ENCODE results near the genes CACNA2D3 and ARHGEF3.

GRCh38 chr3:53335781-53336171, 11.6 kb downstream of the DCP1A start:
- PRO-cap: no peak

- PRO-cap: no peak
Observed at GRCh38 chr3:53477891-53478842, 16.2 kb upstream of the CACNA1D start.

- PRO-cap: no peak
Observed at GRCh38 chr3:53711340-53711993, 134.8 kb downstream of the CHDH start.

- PRO-cap: no peak
Observed at GRCh38 chr3:53748537-53749259, 97.5 kb downstream of the CHDH start.

- PRO-cap: no peak
Observed at GRCh38 chr3:54121643-54122524, 468 bp upstream of the CACNA2D3 start.

- PRO-cap: no peak
Observed at GRCh38 chr3:54122525-54122899, at the start of gene CACNA2D3. CACNA2D3 (plus strand) TSS chr3:54122552.

GRCh38 chr3:54888809-54889224, 39.0 kb downstream of the LRTM1 start:
- PRO-cap: no peak

GRCh38 chr3:55134943-55135142, 207.0 kb upstream of the LRTM1 start:
- PRO-cap: no peak

- PRO-cap: no peak
Observed at GRCh38 chr3:55609378-55609719, 122.2 kb upstream of the WNT5A start.

- PRO-cap: no peak
Observed at GRCh38 chr3:56566399-56567274, 9.7 kb downstream of the CCDC66 start.

DNA sequence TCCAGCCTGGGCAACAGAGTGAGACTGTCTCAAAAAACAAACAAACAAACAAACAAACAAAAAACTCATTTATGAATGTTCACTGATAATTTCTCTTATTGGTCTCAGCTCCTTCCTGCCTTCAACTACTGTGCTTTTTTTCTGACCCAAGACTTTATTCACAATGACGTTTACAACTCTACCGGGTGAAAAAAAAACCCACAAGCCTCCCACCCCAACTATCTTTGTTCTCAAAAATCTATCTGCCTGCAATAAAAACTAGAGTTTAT, 52.1 kb upstream of the TASOR start:
- PRO-cap: no peak

DNA sequence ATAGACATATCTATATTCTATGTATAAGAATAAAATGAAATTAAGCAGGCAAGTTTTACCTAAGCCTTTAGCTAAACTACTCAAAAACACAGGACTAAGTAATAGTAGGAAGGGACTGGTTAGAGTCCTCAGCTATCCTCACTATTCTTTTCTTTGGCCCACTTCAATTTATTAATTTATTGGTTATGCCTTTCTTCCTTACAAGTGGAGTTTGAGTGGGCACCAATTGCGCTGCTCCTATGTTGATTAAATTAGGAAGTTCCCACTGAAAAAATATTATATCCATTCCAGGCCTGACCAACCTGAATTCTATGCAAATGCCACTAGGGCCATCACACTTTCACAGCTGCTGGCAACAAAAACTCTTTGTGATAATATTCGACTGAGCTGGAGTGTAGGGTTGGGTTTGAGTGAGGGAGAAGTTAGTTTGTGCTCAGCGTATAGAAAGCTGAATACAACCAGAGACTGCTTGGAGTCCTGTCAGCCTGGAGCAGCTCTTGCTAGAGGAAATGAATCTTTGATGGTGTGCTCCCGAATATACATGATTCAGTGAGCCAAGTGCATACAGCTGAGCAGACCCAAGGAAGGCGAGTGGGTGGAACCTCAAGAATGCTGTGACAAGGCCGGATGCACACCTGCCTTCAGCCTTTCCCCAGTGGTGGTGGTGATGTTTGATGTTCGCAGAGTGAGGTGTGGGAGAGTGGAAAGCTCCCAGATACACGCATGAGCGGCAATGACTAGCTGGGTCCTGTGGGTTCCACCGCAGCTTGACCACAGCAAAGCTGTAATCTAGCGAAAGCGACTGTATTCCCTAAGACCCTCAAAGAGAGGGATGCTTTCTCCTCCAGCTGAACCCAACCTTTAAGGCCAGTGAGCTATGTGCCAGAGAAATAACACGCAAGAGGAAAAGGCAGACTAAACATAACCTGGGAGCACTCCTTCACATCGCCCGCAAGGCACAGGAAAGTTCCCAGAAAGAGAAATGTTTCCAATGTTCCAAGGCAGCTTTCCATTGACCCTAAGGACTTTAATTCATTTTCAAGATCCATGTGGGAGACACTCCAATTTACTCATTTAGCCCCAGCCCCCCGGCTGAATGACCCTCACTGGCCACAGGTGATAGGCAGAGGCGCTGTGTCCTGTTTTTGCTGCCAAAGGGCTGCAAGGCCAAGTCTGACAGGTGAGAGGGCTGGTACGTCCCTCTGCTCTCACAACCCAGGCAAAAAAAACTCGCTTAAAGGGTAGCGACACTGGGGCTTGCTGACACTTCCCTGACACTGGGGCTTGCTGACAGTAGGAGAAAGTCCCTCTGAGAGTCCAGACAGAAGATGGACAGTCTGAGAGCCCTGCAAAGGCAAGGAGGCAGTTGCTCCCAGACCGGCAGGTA, 1.2 kb downstream of the ARHGEF3 start:
- PRO-cap: no peak

GRCh38 chr3:56801802-56802515, at the start of gene ARHGEF3:
ARHGEF3 (minus strand) TSS chr3:56801949.
- PRO-cap: no peak

DNA sequence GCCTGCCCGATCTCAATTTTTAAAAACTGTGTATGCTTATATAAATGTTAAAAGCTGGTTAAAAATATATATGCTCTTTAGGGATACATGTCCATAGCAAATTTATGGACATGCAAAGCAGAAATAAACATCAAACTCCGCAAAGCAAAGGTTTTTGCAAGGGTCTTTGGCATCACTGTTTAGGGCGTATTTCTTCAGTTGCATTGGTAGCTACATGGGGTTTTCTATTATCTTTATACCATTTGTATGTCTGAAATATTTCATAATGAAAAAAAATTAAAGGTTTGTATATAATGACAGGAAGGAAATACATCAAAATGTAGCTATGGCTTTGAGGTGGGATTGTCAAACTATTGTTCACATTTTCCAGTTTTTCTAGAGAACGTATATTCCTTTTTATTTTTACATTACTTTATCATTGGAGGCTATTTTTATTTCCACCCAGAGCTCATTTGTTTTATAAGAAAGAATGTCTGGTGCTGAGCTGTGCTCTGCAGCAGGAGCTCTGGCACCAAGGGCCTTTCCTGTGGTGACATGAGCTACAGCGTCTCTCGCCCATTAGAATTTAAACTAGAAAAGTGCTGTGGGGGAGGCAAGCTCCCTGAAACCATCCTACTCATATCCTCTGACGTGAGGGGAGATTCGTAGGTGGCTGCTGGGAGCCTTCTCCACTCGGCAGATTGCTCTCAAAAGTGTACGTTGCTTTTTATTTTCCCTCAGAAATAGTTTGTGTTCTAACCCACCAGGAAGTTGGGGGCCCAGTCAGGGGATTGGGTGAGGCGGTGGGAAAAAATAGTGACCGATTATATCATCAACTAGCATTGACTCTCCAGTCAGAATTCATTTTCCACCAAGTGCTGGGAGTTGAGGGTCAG, 76.1 kb upstream of the ARHGEF3 start:
- PRO-cap: no peak

GRCh38 chr3:56879305-56879885, 77.6 kb upstream of the ARHGEF3 start:
- PRO-cap: no peak

DNA sequence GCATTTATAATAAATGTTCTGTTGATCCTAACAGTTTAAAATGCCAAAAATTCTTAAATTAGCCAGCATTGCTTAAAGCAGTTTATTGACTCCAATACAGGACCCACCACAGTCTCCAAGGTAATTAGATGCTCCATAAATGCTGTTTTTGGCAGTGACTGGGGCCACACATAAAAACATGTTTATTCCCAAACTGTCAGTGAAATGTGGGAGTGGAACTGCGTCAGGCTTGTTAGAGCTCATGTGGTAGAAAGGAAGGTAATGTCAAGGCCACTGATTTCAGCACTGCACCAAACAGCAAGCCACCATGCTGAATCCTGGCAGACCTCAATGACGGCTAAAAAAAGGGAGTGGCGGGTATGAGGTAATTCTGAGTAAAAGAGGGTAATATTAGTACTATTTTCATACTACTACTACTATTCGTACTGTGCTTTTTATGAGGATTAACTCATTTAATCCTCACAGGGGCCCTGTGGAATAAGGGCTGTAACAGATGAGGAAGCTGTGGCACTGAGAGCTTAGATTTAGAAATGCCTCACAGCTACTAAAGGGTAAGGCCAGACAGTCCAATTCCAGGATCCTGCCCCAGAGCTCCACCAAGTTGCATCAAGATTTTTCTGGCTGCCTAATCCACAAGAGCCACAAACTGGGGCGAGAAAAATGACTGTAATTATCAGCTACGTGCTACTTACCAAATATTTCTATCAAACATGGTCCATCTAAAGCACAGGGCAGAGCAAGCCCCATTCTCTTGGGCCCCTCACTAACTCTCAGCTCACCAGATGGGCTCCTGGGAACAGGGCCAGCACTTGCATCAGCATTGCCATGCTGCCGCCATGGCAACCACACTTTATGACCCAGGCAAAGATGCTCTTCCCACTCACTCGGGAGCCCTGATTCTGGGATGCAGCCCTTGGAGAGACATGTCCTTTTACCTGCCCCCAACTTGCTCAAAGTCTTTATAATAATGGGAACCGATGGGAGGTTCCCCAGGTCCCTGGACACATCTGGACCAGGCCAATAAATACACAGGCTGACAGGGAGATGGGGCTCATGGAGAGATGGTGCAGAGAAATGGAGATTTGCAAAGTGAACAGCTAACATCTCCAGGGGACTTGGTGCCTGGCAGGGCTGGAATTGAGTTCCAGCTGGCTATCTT, 83.5 kb upstream of the SPATA12 start:
- PRO-cap: no peak

GRCh38 chr3:57448451-57448793, 95.7 kb downstream of the DNAH12 start:
- PRO-cap: no peak

DNA sequence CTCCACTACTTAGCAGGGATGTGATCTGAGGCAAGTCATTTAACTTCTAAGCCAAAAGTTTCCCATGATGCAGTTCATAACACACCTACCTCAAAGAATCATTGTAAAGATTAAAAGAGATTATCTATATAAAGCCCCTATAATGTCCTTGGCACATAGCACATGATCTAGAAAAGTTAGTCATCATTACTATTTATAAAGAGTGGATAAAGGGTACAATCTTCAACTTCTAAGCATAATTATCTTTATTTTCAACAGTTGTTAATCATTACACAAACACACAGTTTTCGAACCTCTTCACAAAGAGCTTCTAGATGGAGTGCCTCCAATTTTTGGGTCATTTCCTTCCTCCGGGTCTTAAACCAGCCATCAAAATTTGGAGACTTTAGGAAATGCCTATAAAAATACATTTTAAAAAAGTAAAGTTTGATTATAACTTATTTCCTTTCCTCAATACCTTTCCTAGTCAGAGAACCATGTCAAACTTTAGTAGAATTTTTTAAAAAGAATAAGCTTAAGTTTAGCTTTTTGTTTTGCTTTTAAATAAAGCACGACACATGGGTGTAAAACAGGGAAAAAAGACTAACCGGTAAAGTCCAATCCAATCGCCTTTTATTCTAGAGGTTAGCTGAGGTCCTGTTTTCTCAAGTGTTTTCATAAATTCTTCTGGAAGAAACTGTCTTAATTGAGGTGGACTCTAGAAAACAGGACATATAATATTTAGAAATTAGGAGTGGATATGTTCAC, 33.2 kb upstream of the ARF4 start:
- PRO-cap: no peak

DNA sequence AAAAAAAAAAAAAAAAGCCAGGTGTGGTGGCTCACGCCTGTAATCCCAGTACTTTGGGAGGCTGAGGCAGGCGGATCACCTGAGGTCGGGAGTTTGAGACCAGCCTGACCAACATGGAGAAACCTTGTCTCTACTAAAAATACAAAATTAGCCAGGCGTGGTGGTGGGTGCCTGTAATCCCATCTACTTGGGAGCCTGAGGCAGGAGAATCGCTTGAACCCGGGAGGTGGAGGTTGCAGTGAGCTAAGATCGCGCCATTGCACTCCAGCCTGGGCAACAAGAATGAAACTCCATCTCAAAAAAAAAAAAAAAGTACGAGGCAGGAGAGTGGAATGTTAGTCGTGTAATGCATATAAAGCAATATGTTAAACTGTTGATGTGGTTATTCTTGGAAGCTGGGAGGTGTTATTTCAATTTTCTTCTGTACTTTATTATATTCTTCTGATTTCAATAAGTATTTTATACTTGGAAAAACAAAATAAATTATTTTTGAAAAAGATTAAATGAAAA, 41.1 kb downstream of the SLMAP start:
- PRO-cap: no peak

DNA sequence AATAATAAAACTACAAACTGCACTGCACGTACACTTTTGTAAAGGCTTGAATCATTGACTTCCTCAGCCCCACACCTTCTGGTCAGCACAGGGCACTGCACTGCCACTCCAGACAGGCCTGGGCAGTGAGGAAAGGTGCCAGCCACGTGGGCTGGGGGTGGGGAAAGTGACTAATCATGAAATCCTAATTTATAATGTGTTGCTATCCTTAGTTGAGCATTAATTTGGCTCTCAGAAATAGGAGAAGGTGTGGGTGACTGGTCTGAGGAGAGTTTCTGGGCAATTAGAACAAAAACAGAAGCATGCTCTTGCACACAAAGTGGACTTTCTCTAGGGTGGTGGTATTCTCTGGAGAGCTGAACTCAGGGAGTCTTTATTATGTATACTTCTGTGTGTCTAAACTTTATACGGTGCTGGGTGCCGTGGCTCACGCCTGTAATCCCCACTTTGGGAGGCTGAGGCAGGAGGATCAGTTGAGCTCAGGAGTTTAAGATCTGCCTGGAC, 58.3 kb upstream of the FLNB start:
- PRO-cap: no peak

All from neutrophil (primary cell).